NT2/D1 (cell line): ENCODE measurements around the gene ETV4.

DNA sequence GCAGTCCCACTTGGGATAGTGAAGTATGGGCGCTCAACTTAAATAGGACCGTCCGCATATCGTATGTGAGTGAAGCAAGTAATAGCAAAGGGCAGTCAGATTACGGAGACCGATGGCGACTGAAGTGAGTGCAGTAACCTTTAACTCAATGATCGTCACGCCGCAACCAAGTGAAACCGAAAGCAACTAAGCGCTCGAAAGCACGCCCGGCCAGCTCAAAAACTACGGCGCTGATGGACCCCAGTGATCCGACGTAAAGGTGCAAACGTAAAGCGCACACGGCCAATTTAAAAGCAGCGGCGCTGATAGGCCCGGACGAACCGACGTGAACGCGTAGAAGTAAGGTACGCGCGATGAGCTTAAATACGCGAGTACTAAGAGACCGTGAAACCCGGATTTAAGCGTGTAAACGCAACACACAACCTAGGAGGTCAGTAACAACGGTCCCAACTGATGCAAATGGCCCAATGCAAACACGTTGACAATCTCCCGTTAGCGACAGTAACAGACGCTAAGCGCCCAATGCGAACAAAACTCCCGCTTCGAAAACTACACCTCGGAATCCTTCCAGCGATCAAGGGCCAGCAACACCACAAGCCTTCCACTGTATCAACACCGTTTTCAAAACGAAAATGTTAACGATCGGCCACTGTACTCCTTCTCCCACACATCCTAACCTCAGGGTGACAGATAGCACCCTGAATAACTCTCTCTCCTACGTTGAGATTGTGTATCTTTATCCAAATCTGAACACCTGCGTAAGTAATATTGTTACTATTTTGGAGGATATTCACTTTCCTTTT, 37.9 kb upstream of the ARL4D start:
- RRBS, 2 experiments: under 1 to 1% methylated on average over 16 of the region's 56 CpGs

- RRBS, 2 experiments: no CpG with 5 or more reads among the region's 11 CpGs
Observed at GRCh38 chr17:43393927-43394476, 4.8 kb upstream of the ARL4D start.

DNA sequence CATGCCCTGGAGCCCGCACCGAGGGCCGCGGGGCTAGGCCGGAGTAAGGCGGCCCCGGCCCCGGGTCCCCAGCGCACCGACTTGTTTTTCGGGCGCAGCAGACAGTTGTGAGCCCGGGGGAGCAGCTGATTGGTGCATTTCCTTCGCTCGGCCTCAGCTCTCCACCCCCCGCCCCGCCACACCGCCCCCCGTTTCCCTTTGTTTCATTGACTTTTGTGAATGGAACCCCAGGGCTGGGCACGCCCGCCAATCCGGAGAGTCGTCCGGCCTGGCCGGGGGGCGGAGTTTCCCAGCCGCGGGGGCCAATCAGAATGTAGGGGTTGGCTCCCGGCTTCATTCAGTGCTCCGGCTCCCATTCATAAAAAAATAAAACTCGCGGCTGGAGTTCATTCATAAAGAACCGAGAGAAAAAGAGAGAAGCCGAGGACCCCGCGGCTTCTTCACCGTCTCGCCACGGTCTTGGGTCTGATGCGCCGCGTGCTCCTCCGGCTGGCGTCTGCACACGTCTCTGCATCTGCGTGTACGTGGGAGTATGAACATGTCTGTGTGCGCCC, at the start of gene ETV4:
TSS of gene ETV4 (minus strand) at position 113 of the 554 bp plus-strand sequence.
- RRBS, 2 experiments: 2% methylated on average over 21 of the region's 48 CpGs

- RRBS, 2 experiments: no CpG with 5 or more reads among the region's 2 CpGs
Observed at GRCh38 chr17:43658531-43658912, 3.2 kb downstream of the MEOX1 start.

- RRBS, 2 experiments: no CpG with 5 or more reads among the region's 4 CpGs
Observed at GRCh38 chr17:43702613-43703054, 40.9 kb upstream of the MEOX1 start.

- RRBS, 2 experiments: no CpG with 5 or more reads among the region's 9 CpGs
Observed at GRCh38 chr17:43771329-43771821, 7.4 kb downstream of the DUSP3 start.

DNA sequence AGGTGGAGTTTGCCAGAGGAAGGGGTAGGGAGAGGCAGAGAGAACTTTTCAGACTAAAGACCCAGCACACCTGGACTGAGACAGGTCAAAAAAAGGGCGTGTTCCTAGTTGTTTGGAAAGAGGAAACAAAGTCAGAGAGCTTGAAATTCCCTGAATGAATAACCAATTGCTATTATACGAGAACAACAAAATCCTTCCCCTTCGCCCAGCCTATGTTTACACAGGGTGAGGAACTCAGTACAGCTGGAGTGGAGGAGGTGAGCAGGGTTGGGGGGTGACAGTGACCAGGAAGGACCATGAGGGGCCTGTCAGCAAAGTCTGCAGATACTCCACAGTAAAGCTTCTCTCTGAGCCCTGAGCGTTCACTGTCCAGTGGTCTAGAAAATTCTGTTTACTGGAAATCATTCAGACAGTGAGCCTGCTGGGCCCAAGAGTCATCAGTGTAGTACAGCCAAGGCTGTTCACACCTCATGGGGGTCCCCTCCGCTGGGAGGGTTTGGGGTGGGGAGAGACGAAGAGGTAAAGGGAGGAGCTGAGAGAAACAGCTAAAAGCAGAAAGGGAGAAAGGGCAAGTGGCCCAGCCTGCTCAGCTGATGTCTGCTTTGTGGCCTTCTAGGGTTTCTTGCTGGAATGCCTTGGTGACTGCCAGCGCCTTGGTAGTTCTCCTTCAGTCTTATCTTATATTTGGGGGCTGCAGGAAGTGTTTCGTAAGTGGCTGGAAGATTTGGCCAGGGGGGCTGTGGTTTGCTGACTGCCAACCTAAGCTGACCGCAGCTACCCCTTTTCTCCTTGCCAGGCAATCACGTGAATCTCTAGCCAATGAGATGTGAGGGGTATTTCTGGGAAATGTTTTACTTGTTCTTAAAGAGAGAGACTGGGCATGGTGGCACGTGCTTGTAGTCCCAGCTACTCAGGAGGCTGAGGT, 5.7 kb downstream of the DUSP3 start:
- RRBS, 2 experiments: no CpG with 5 or more reads among the region's 11 CpGs

DNA sequence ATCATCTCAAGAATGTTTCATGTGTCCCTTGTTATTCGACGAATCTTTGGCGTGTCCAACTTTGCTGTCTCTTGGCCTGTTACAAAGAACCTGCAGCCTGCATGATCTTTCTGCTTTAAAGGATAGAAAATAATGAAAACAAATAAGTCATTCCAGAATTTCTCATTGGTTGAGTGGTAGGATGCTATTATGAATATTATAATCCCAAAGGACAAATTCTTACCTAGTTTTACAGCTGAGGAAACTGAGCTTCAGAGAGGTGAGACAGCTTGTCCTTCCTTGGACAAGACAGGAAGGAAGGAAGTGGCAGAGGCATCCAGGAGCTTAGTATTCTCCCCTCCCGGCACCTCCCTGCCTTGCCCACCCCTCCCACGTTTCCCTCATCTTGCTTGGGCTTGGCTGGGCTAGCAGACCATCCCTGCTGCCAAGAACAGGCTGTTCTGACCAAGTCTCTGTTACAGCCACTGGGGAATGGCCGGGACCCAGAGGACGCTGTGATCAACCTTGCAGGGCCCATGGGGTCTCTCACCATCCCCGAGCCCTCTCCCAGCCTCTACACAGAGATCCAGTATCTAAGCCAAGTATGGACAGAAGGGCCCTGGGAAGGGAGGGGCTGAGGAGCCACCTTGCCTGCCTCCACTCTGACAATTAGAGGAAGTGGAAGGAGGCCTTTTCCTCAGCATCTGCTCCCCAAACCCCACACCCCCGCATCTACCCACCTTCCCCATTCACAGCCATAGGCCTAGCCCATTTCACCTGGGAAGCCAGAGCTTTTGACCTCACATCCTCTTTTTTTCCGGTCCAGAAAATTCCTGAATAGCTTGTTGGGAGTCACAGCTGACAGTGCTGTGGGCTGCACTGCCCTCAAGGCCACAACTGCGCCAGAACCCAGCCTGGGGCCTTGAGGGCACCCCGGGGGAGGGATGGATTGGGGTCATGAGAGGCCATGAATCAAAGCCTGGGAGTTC, 14.0 kb downstream of the CD300LG start:
- RRBS, 2 experiments: 100% methylated on average over 1 of the region's 12 CpGs; no CpG with 5 or more reads in 1 of the 2 experiments

- RRBS, 2 experiments: no CpG with 5 or more reads among the region's 8 CpGs
Observed at GRCh38 chr17:43874273-43874952, 27.4 kb downstream of the CD300LG start.

DNA sequence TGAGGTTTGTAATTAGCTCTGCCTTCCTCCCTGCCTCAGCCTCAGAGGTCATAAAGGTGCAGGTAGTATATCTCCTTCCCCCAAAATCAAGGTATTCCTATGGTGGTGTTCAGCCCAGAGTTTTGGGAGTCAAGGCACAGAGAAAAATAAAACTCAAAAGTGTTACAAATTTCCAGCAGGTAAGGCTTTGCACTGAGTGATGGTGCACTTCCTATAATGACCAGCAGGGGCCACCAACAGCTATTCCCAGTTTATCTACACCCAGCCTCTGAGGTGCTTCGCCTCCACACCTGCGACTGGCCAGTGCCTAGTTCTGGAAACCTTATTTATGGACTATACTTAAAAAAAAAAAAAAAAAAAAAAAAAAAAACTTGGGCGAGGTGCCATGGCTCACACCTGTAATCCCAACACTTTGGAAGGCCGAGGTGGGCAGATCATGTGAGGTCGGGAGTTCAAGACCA, 2.8 kb upstream of the MPP2 start:
- RRBS, 2 experiments: no CpG with 5 or more reads among the region's 5 CpGs

- RRBS, 2 experiments: no CpG with 5 or more reads among the region's 13 CpGs
Observed at GRCh38 chr17:43937524-43937849, 4.8 kb downstream of the PPY start.

DNA sequence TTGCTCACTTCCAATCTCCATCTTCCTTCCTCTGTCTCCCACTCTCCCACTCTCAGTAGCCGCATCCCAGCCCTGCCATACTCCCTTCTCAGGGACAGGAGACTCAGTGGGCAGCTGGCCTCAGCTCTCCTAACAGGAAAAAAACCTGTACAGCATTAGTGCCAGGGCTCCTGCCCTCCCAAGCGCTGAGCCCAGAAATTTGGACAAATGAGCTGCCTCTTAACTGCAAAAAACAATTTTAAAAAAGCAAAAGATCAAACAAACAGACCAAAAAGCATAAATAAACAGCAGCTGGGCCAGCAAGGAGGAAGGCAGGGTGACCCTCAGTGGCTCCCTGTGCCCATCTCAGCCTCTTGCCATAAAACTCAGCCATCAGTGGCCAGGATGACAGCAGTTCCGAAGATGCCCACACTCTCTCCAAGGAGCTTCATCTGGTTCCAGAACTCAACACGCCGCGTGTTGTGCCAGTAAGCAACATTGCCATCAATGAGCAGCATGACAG, 3.1 kb downstream of the TMEM101 start:
- RRBS, 2 experiments: no CpG with 5 or more reads among the region's 6 CpGs

DNA sequence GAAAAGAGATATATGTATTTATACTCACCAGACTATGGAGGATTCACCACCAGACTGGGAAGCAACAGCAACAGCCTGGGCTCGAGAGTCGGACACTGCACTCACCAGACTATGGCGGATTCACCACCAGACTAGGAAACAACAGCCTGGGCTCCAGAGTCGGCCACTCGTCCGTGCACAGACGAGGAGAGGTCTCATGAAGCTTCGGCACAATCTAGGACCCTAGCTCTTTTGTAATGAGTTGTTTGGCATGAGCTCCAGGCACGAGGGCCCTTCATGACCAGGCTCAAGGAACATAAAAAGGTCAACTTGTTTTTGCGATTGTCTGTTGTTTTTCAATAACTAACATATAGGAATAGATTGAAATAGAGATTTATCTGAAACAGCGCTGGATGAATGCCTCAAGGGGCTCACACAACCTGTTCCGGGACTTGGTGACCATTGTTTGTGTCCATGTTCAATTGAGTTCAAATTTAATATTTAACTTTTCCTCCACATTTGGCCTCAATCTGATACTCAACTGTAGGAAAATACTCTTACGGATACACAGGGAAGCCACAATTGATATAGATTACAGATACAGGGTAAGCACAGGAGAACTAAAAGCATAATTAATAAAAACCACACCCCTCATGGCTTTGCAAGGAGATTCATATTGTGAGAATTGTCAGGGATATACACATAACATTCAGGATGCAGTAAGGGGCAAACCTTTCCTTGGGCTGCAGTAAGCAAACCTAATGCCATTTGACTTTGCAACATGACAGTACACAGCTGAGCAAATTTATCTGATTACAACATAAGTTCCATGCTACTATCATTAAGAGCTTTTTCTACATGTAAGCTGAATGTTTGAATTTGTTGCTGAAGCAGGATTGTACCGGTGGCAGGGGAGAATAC, 4.7 kb upstream of the TMEM101 start:
- RRBS, 2 experiments: no CpG with 5 or more reads among the region's 14 CpGs

DNA sequence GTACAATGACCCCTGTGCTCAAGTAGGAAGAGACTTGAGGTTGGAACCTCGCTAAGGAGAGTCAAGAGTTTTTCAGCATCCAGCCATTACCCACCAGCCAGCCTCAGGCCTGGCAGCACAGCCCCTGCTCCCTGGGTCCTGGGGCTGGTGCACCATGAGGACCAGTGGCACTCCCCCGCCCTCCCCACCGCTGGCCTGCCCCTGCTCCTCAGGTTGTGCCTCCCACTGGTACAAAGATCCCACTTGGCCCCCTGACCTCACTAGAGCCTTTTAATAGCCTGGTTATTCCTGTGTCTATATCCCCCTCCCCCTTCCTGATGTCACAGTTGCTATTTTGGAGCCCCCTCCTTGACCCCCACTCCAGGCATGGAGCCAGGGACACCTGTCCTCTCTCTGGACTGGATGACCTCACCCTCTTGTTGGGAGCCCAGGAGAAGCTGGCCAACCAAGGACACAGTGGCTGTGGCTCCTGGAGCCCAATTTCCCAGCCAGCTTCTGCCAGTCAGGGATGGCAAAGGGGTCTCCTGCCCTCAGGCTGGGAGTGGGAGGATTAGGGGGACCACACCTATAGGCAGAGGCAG, 11.2 kb downstream of the HDAC5 start:
- RRBS, 2 experiments: no CpG with 5 or more reads among the region's 3 CpGs

DNA sequence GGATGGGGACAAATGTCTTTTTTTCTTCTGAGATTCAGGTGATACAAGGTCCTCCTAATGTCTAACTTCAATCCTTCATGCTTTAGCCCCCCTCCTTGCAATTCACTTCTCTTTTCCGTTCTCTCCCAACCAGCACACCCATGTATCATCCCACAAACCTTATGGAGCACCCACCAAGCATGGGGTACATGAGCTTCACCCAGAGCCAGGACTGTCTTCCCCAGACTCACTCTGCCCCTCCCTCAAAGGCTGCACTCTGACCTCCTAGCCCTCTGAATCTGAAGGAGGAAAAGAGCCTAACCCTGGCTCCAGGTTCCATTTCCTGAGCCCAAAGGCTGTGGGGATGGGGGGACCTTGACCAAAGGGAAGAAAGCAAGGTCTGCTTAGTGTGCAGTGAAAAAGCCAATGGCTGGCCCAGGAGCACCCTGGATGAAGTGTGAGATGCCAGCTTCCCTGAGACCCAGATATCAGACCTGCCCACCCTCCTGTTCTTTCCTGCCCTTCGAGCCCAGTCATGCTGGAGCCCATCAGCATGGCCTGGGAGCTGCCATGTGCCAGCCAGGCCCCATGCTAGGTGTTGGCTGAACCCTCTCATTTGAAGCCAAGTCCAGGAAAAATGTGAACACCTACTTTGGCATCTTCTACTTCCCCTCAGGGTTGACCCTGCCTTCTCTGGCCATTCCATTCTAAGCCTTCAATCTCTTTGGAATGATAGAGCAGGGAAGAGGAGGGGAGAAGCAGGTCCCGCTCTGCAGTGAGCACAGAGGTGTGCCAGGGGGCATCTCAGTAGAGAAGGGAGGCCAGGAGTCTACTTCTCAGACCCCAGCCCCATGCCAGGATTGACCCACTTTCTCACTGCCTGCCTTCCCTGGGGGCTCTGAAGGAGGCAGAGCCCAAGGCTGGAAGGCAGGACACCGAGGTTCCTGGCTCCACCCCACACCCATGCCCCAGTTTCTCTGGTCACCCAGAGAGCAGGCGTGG, 9.7 kb downstream of the HDAC5 start:
- RRBS, 2 experiments: no CpG with 5 or more reads among the region's 5 CpGs

DNA sequence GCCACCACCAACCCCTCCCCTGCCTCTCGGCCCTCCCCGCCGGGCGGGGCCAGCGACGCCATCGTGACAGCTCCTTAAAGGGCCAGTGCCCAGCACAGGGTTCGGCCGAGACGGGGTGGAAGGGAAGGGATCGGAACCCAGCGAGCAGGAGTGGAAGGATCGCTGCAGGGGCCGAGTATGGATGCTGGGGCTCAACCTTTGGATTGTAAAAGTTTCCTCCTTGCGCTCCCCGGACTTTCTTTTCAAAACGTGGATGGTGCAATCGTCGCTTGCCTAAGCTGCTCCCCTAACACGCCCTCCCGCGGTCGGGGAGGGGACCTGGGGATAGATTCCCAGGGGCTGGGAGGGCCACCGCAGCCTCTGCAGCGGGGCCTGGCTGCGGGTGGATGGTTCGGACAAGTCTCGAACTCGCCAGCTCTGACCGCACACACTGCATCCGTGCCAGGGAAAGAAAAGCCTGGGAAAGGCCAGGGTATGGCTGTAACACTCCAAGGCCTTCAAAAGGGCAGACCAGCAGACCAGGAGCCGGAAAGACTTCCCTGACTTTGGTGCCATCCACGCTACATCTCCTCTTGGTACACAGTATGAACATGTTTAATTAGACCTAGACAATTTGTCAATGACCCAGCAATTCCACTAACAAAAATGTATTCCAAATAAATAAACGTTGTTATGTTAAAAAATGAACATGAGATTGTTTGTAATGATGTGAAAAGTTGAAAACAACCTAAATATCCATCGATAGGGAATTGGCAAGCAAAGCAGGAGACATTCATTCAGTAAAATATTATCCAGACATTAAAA, 498 bp upstream of the HDAC5 start:
- RRBS, 2 experiments: no CpG with 5 or more reads among the region's 35 CpGs

GRCh38 chr17:44168244-44168922, 2.1 kb upstream of the ASB16 start:
- RRBS, 2 experiments: no CpG with 5 or more reads among the region's 12 CpGs

GRCh38 chr17:44204327-44204932, 4.7 kb upstream of the ATXN7L3 start:
- RRBS, 2 experiments: no CpG with 5 or more reads among the region's 5 CpGs

GRCh38 chr17:44220286-44220547, 742 bp upstream of the UBTF start:
- RRBS, 2 experiments: 1% methylated on average over 3 of the region's 25 CpGs

DNA sequence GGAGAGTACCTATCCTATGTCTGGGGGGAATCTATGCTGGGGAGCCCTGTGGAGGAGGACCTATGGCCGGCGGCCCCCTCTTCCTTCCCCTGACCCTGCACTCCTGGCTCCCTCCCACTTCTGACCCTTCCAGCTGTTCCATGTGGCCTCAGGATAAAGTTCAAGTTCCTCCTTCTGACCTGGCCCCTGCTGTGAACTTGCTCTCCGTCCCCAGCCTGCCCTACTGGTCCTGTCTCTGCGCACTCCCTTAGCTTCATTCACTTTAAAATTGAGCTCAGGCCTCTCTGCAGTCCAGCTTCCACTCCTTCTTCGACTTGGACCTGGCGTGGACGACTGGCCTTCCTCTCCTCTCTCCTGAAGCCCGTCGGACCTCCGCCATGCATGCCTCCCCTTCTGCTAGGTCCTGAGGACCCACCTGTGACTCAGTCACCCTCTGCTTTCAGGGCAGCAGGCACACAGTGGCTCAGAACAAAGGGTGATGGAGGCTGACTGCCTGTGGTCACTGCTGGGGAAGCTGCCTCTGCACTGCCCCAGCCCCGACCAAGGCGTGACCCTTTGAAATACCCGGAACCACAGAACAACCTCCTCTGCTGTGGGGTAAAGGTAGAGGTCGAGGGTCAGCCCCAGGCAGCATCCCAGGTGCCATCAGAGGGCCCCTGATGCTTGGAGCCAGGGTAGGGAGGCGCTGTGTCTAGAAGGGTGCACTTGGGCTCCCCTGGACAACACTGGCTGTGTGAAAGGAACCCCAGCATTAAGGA, 12.3 kb upstream of the SLC4A1 start:
- RRBS, 2 experiments: no CpG with 5 or more reads among the region's 15 CpGs